SK-MEL-5 (cell line): ENCODE measurements around a stretch of chr6.

DNA sequence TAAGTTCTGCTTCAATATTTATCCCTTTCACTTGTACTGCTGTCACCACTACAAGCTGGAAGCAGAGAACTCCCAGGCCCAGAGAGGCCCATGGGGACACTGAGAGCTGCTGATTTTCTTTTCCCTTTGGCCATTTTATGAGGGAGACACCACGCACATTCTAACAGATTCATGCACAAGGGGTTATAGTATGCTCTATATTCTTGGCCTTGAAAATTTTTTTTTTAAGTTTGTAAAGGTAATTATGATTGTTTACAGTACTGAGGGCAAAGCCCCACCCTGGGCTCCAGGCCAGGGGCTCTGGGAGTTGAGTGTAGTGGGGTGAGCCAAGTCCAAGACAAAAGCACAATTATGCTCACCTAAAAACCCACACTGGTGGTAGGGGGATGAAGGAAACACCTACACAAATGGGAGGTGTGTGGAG is 88.5 kb downstream of the MYB start:
RAMPAGE:
- cytosol, long total RNA = no peak
- long total RNA = no peak
- nucleus, long total RNA = no peak

GRCh38 chr6:136077823-136078269 is 172.3 kb downstream of the MTFR2 start:
RAMPAGE:
- cytosol, long total RNA = no peak
- long total RNA = no peak
- nucleus, long total RNA = no peak

DNA sequence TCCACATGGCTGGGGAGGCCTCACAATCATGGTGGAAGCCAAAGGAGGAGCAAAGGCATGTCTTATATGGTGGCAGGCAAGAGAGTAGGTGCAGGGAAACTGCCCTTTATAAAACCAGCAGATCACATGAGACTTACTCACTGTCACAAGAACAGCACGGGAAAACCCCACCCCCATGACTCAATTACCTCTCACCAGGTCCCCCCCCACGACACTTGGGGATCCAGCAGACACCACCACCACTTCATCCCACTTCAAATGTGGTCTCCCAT is 24.6 kb downstream of the MTFR2 start:
RAMPAGE:
- cytosol, long total RNA = start-site peak on the minus strand centred at position 79 of the sequence, 12 bp wide, 10 and 10 reads in 2 replicates
- long total RNA = no peak
- nucleus, long total RNA = no peak

RAMPAGE:
- cytosol, long total RNA = no peak
- long total RNA = no peak
- nucleus, long total RNA = no peak
These were observed 23.2 kb downstream of the MTFR2 start for GRCh38 chr6:136226780-136227467.

RAMPAGE:
- cytosol, long total RNA = no peak
- long total RNA = no peak
- nucleus, long total RNA = no peak
These were observed 1.0 kb upstream of the MTFR2 start for GRCh38 chr6:136250963-136251666.

RAMPAGE:
- cytosol, long total RNA = no peak
- long total RNA = no peak
- nucleus, long total RNA = no peak
These were observed 19.1 kb upstream of the MTFR2 start for GRCh38 chr6:136268787-136270048.

GRCh38 chr6:136270958-136272303 is 18.2 kb downstream of the BCLAF1 start:
RAMPAGE:
- cytosol, long total RNA = no peak
- long total RNA = no peak
- nucleus, long total RNA = no peak

RAMPAGE:
- cytosol, long total RNA = no peak
- long total RNA = no peak
- nucleus, long total RNA = no peak
These were observed 4.5 kb downstream of the BCLAF1 start for GRCh38 chr6:136285068-136285654.

GRCh38 chr6:136325885-136326615 is 36.4 kb upstream of the BCLAF1 start:
RAMPAGE:
- cytosol, long total RNA = no peak
- long total RNA = no peak
- nucleus, long total RNA = no peak

RAMPAGE:
- cytosol, long total RNA = no peak
- long total RNA = no peak
- nucleus, long total RNA = no peak
These were observed 29.0 kb upstream of the MAP7 start for GRCh38 chr6:136579187-136579634.

GRCh38 chr6:136583213-136584293 is 33.3 kb upstream of the MAP7 start:
RAMPAGE:
- cytosol, long total RNA = no peak
- long total RNA = no peak
- nucleus, long total RNA = no peak

DNA sequence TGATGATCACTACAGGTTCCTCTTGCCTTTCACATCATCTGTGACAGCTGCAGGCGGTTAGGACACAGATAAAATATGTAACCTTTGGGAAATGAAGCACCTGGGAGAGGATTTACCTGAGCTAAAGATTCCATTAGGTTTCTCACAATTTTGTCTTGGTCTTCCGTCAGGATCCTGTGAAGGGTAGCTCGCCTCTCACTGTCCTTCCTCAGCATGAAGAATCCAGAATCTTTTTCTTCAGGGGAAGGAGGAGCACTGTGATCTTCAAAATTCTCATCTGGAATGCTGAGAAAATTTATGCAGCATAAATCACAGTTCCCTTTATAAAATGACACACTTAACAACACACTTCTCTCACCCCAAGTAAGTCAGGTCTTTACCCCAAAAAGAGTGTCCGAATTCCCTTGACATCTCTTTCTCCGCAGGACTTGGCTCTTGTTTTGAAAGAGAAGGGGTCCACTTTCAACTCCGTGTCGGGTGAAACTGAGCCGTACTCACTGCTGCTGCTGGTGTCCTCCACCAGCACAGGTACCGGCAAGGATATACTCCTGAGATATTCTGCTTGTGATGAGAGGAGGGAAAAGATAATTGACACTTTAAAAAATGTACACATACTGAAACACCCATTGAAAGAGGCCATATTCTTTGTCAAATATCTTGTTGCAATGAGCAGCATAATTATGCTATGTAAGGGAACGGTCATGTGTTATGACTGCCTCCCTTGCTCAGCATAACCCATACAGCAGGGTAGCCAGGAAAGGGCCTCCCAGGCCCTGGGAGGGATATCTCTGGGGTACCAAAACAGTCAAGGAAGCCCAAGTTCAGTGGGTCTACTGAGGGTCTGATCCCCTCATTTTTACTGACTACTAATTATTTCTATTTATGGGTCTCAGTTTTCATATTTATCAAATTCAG is 42.1 kb upstream of the MAP7 start:
RAMPAGE:
- cytosol, long total RNA = no peak
- long total RNA = no peak
- nucleus, long total RNA = no peak

RAMPAGE:
- cytosol, long total RNA = no peak
- long total RNA = no peak
- nucleus, long total RNA = no peak
These were observed 91.4 kb downstream of the MAP3K5 start for GRCh38 chr6:136700852-136701284.

RAMPAGE:
- cytosol, long total RNA = no peak
- long total RNA = no peak
- nucleus, long total RNA = no peak
These were observed 83.2 kb downstream of the MAP3K5 start for GRCh38 chr6:136708955-136709615.

GRCh38 chr6:136755180-136755422 is 37.2 kb downstream of the MAP3K5 start:
RAMPAGE:
- cytosol, long total RNA = no peak
- long total RNA = no peak
- nucleus, long total RNA = no peak

DNA sequence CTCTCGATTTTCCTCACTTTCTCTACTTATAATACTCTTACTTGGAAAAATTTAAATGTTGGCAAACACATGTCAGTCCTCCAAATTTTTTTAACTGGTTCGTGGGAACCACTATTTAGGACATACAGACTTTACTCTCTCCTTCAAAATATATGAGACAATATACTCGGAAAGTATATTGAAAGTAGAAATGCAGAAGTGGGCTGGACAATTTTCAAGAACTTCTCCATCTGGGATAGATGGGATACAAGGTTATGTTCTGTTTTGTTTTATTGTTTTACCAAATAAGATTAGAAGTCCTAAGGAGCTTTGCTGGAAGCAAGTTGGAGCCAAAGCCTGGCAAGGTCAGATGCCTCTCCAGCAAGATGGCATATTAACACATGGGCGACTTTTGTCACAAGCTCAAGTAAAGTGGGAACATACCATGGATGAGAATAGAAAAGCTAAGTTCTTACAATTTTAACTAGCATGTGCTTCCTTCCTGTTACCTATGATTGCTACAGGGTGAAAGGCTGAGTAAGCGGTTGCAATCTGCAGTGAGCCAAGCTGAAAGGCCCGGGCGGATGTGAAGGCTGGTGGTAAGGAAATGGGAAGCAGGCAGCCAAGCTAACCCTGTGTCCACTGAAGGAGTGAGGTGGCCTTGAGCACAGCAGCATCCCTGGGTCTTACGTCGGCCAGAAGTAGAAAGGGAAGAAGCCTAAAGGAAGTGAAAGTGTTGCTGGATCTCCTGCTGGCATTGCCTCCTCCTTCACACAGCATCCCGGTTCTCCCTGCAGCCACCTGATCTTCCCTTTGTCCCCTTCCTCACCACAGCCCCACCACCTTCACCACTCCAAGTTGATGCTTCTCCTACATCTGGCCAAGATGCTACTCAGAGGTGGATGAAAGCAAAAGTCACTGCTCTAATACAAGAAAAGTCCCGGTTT is 7.1 kb downstream of the MAP3K5 start:
RAMPAGE:
- cytosol, long total RNA = no peak
- long total RNA = no peak
- nucleus, long total RNA = no peak

DNA sequence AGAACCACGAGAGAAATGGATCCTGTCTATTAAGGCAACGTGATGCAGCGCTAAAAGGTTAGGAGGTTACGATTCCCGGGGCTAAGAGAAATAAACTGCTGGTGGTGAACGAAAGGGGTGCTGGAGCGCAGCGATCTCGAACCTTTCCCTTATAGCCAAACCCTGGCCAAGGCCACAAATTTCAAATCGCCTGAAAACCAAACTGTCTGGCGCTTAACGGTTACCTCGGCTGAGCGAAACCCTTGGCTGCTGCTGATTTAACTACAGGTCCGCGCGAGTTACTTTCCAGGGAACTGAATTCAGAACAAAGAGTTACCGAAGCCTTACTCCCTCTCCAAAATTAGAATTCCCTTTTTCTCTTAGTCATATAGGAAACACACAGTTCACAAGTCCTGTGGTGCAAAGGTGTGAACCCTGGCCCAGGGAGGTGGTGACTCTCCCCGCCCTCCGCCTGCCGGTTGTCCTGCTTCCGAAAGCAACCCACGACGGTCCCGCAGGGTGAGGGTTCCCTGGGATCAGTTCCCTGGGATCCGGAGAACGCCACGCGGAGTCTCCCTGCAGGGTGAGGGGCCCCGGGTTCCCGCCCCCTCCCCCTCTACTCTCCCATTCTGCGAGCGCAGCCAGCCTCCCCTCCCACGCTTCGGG is 1.2 kb upstream of the SLC35D3 start:
RAMPAGE:
- cytosol, long total RNA = no peak
- long total RNA = no peak
- nucleus, long total RNA = no peak

GRCh38 chr6:136969368-136970200 is 47.5 kb downstream of the SLC35D3 start:
RAMPAGE:
- cytosol, long total RNA = no peak
- long total RNA = no peak
- nucleus, long total RNA = no peak

GRCh38 chr6:137043746-137044828 is 678 bp downstream of the IL20RA start:
RAMPAGE:
- cytosol, long total RNA = no peak
- long total RNA = no peak
- nucleus, long total RNA = no peak

DNA sequence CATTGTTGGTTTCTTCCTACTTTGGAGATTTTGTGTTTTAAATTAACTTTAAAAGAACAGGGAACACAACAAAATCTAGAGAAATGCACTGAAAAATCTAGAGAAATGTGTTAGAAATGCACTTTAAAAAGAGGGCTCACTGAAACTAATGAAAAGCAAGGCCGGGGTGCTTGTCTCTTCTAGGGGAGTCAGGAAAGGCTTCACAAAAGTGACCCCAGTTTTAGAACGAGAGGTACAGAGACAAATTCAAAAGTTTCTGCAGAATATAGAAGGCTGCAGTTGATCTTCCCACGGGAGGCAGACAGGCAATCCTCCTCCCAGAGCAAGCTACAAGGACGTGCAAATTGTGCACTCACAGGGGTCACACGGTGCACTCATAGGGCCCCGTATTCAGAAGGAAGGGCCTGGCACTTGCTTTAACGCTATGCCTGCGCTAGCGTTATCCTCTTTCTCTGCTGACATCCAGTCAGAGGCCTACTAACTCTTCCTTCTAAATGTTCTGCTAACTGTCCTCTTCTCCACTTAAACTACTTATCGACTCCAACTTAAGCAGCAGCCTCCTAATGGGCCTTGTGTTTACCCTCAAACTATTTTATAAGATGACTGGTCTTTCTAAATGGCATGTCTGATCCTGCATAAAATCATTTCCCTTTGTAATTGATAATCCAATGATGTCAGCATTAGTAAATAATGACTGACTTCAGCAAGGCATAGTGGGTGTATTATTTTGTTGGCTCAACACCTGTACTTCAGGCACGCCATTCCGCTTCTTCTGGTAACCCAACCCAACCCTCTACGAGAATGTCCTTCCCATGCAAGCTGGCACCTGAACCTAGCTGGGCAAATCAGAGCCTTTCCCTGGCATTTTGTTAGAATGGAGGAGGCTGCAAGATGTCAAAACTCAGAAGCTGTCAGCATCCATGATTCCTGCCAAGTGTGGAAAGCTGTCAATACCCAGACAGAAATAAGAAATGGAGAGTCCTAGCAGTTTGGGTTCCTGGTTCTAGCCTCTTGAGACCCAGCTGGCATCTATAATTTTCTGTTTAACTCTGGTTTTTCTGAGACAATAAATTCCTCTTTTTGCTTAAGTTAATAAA is 2.2 kb downstream of the IFNGR1 start:
RAMPAGE:
- cytosol, long total RNA = no peak
- long total RNA = no peak
- nucleus, long total RNA = no peak